Fibroblast of the aortic adventitia (primary cell): ENCODE data around the genes GNL3L, ITIH6 and SPIN2A.

DNA sequence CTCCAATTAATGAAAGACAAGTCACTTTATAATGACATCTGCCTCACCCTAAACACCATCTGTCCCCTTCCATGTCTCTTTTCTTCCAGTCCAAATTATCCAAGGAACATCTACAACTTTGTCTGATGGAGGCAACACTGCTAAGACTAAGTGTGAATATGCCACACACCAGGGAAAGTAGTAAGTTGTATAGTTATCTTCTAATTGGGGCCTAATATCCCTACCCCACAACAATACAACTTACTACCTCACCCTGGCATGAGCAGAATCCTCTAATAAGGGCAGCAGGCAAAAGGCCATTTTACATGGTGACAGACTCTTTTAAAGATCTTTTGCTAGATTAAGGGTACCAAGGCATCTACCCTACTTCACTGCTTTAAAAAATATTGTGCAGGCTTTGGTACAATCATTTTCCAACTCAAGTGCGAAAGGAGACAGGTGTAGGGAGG is 121.9 kb upstream of the HSD17B10 start:
- CAGE, long polyA plus RNA = no peak

- CAGE, long polyA plus RNA = no peak
Measured at GRCh38 chrX:53831936-53832320, 145.4 kb upstream of the HUWE1 start.

DNA sequence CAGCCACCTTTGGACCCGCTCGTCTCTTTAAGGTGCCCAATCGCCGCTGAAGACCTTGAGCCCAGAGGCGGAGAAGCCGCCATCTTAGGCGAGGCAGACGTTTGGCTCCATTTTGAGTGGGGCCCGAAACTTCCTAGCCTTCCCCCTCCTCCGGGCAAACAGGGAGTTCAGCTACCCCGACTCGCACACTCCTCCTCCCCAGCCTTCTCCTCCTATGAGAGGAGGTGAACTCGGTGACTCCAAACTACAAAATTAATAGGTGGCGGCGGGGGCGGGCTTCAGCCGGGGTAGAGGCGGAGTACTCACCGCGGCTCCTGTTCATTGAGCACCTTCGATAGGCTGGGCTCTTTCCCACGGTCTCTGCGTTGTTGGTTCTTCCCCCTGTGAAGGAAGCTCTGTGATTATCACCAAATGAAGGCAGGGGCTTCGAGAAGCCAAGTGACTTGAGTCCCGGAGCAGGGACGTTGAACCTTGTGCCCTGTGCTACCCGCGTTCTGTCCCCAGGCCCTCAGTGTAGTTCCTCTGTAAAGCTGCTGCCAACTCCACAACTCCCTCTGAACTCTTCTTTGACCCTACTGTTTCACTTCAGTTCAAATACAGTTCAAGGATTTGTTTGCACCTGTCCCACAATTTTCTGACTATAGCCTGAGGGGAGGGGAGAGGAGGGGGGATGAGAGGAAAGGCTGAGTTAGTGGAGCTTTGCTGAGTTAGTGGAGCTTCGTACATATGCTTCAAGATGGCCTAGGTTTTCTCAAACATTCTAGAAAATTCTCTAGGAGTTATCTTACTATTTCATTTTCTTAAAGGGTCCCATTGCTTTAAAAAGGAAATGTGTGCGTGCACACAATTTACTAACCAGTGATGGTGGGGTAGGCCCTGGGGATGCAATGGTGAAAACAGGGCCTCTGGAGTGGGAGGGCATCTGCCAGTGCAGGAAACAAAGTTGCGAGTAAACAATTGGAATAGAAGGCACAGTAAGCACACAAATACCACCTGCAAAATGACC is 599 bp upstream of the PHF8 start:
- CAGE, long polyA plus RNA = no peak

- CAGE, long polyA plus RNA = no peak
Measured at GRCh38 chrX:54294285-54294657, 111.2 kb upstream of the FAM120C start.

DNA sequence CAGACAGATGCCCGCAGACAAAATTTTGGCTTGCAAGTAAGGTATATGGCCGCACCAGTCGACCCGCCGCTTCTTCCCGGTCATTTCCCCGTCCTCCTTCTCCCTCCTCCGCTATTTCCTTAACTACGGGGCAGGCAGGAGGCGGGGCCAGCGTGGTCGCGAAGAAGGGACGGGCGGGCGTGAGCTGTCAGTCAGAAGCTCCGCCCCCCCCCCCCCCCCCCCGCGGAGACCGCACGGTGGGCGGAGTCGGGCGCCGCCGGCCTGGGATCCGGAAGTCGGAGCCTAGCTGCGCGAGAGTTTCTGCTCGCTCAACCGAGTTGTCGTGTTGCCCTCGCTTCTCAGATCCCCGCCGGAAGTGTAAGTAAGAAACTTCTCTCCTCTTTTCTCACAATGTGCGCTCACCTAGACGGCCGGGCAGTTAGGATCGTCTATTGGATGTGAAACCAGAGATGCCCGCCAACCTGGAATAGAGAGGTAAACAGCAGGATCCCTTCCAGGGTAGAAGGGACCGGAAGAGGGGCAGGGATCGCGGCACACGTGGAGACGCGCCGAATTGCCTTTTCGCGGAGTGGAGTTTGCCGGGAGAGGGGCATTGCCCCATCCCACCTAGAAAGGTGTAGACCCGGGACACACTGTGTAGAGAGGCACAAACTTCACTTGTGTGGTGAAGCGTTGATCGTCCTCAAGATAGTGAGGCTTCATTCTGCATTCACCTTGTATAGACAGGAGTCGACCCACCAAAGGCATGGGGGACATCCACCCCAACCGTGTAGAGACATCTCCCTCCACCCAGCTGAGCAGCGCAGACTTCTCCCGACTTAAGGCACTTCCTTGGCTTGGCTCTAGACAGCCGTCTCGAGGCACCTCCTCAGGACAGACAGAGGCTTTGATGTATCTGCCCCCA is at the start of gene GNL3L:
Gene GNL3L, plus strand, starts transcription at position 274 of the 904 bp plus-strand sequence.
- CAGE, long polyA plus RNA = no peak

DNA sequence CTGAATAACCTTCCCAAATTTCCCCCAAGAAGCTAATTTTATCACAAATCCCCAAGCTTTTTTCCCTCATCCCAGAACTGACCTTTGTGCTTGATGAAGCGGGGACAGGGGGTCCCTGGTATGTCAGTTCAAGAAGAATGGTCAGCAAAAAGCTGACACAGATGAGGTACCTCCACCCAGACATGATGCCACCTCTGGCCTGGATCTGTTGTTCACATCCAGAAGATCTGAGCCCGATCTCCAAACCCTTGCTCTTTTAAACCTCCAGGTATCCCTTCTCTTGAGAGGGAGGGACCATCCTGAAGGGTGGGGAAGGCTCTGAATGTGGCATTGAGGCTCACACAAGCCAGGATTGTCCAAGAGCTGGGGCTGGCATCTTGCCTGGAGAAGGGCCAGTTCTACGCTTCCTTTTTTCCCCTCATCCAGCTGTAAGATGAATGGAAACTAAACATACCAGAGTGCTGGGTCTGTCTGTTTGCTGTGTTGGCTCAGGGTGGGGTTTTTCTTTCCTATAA is at the start of gene ITIH6:
Gene ITIH6, minus strand, starts transcription at position 229 of the 515 bp plus-strand sequence.
- CAGE, long polyA plus RNA = no peak

DNA sequence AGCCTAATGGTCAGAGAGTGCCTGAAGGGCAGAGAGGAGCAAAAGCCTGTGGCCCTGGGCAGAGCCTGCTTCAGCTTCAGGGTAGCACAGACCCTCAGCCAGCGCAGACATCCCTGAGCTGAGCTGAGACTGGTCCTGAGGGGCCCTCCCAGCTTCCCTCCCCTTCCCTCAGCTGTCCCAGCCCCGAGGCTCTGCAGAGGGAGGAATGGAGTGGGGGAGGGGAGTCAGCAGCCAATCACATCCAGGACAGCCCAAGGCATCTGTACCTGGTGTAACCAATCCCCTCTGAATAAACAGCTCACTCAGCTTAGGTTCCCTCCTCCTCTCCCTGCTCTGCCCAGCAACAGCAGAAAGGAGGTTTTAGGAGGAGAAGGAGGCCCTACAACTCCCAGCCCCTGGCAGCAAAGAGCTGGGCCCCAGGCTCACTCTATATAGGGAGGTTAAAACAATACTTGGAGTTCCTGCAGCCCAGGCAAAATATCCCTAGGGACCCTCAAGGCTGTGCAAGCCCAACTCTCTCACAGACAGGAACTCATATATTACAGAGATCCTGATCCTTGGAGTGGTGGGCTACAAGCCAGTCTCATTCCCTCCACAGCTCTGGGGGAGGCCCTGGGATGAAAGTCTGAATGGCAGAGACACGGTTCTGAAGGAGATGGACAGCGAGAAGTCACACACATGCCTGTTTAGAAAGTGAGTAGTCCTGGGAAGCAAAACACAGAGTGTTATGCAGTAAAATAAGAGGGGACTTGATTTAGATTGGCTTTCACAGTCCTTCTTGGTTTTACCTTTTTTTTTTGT is 33.9 kb downstream of the MAGED2 start:
- CAGE, long polyA plus RNA = no peak

DNA sequence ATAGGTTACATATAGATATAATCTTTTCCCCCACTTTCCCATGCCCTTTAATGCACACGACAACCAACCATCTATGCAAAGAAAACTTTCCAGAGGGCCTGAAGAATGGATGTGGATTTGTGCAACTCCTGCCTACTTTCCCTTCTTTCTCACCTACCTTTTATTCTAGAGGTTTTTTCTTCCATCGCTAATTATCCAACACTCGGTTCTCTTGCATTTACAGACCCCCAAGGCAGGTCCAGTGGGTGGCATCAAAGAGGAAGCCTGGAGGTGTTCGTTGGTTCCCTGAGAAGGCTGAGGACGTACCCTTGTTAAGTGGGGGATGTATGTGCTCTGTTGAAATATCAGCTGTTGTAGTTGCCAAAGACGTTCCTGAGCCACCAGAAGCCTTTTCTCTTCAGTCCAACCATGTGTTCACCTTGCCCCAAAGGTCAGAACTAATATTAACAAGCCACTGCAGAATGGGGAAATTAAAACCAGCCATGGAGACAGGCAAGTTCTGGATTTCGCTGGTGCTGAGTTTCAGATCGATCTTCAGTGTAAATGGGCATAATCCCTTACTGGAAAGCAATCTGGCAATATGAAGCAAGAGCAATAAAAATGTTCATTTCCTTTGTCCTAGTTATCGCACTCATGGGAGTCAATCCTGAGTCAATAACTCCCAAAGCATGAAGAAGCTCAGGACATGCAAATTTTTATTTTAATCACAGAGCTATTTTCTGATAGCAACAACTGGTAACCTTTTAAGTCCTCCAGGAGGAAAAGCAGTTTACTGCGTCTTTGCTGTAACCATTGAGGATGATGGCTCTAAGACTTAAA is 1.7 kb upstream of the APEX2 start:
- CAGE, long polyA plus RNA = no peak

GRCh38 chrX:55007352-55008350 is 7.5 kb downstream of the APEX2 start:
- CAGE, long polyA plus RNA = no peak

- CAGE, long polyA plus RNA = no peak
Measured at GRCh38 chrX:56184776-56185536, 47.2 kb upstream of the KLF8 start.

- CAGE, long polyA plus RNA = no peak
Measured at GRCh38 chrX:56812487-56813170, 83.6 kb downstream of the NBDY start.

DNA sequence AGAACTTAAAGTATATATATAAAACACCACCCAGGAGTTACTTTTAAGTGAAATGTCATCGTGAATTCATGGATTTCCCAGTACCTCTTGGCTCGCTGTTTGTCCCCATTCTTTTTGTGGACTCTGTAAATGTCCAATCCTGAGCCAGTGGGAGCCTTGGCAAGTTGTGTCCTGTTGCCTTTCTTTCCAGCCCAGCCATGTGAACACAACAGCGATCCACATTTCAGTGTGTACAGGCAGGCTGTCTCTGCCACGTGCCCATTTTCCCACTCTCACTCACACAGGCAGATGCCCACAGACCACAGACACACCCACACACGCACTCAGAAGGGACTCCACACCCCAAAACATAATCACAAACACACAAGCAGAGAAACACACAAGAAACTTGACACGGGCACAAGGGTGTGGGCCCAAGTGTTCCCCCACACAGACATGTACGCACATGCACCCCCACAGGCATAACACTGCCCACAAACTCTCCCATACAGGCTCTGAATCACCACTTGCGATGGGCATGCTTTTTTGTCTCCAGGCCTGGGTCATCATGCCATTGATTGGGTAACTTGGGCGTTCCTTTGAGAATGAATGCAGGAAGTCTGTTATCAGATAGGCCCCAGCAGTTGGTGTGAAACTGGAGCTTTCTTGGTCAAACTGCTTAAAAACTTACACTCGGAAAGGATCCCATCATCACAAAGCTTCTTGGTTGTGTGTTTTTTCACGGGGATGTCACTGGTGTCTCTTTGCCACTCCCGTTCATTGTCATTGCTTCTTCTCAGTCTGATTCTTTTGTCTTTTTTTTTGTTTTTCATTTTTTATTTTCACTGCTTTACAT is 84.3 kb downstream of the NBDY start:
- CAGE, long polyA plus RNA = no peak

DNA sequence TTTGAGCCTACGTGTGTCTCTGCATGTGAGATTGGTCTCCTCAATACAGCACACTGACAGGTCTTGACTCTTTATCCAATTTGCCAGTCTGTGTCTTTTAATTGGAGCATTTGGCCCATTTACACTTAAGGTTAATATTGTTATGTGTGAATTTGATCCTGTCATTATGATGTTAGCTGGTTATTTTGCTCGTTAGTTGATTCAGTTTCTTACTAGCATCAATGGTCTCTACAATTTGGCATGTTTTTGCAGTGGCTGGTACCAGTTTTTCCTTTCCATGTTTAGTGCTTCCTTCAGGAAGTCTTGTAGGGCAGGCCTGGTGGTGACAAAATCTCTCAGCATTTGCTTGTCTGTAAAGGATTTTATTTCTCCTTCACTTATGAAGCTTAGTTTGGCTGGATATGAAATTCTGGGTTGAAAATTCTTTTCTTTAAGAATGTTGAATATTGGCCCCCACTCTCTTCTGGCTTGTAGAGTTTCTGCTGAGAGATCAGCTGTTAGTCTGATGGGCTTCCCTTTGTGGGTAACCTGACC is 32.4 kb downstream of the SPIN2B start:
- CAGE, long polyA plus RNA = no peak

DNA sequence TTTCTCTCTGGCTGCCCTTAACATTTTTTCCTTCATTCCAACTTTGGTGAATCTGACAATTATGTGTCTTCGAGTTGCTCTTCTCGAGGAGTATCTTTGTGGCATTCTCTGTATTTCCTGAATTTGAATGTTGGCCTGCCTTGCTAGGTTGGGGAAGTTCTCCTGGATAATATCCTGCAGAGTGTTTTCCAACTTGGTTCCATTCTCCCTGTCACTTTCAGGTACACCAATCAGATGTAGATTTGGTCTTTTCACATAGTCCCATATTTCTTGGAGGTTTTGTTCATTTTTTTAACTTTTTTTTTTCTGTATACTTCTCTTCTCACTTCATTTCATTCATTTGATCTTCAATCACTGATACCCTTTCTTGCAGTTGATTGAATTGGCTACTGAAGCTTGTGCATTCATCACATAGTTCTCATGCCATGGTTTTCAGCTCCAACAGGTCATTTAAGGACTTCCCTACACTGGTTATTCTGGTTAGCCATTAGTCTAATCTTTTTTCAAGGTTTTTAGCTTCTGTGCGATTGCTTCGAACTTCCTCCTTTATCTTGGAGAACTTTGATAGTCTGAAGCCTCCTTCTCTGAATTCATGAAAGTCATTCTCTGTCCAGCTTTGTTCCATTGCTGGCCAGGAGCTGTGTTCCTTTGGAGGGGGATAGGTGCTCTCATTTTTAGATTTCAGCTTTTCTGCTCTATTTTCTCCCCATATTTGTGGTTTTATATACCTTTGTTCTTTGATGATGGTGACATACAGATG is 31.8 kb downstream of the SPIN2B start:
- CAGE, long polyA plus RNA = no peak

- CAGE, long polyA plus RNA = no peak
Measured at GRCh38 chrX:57136777-57137953, at the start of gene SPIN2A. Gene SPIN2A (minus strand): TSS chrX:57137397.

- CAGE, long polyA plus RNA = no peak
Measured at GRCh38 chrX:57594932-57596026, 3.5 kb downstream of the ZXDB start.

DNA sequence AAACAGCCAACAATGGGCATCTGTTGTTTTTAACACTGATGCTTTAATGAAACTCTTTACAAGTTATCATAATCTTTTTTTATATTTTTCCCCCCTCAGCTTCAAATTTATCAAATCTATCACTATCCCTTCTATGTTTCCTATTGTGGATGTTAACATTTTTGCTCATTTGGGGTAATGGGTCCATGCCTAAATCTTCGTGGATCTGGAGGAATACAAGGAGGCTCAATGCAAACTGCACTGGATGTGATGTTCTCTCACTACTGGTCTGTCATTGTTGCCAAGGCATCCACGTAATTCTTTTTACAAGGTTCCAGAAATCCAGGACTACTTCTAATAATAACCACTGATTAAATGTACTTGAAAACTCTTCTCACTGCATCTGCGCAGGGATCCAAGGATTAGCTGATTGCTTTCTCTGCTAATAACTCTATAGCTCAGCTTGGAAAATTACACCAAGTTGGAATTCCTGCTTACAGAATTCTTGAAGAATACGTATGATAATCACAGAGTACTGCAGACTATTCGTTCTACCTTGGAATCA is 472.3 kb downstream of the SPIN4 start:
- CAGE, long polyA plus RNA = no peak

DNA sequence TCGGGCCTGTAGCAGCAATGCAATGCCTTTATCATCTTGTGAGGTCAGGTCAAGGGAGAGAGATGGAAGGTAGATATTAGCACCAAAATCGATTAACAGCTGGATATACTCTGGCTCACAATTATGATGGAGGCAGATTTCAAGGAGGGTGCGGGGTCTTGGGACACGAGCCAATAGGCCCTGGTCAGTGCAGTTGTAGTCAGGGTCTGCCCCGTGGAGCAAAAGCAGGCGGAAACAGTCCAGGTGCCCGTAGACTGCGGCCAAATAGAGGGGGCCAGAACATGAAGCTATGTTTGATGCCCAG is 5.6 kb downstream of the ASB12 start:
- CAGE, long polyA plus RNA = no peak

- CAGE, long polyA plus RNA = no peak
Measured at GRCh38 chrX:64338887-64339221, 56.4 kb downstream of the MTMR8 start.

GRCh38 chrX:65225184-65226174 is 190.9 kb downstream of the ZC3H12B start:
- CAGE, long polyA plus RNA = no peak